NB4 (cell line): Measurements from ENCODE around the genes FBXO17 and SYCN.

DNA sequence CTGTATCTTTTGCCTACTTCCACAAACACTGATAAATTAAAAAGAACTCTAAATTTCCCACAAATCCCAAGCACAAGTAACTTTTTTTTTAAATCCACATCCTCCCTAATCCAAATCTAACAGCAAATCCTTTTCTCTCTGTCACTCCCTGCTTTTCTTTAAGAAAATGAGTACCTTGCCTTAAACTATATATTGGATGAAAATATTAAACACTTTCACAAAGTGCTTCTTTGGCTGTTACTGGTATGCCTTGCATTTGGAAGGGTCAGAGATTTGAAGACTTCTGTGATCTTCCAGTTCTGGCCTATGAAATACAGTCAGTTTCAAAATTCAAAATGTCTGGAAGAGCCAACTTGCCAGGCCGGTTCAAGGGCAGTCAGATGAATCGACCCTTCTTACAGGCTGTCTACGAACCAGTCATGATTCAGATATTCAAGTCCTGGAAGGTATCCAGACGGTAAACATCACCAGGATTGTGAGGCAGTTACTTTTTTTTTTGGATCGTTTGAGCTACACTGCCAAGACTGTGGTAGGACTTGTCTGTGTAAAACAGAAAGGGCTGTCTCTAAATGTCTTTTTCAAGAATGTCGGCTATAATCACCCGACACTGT, 11.0 kb downstream of the ACTN4 start:
- RRBS: no CpG with 5 or more reads among the region's 7 CpGs

DNA sequence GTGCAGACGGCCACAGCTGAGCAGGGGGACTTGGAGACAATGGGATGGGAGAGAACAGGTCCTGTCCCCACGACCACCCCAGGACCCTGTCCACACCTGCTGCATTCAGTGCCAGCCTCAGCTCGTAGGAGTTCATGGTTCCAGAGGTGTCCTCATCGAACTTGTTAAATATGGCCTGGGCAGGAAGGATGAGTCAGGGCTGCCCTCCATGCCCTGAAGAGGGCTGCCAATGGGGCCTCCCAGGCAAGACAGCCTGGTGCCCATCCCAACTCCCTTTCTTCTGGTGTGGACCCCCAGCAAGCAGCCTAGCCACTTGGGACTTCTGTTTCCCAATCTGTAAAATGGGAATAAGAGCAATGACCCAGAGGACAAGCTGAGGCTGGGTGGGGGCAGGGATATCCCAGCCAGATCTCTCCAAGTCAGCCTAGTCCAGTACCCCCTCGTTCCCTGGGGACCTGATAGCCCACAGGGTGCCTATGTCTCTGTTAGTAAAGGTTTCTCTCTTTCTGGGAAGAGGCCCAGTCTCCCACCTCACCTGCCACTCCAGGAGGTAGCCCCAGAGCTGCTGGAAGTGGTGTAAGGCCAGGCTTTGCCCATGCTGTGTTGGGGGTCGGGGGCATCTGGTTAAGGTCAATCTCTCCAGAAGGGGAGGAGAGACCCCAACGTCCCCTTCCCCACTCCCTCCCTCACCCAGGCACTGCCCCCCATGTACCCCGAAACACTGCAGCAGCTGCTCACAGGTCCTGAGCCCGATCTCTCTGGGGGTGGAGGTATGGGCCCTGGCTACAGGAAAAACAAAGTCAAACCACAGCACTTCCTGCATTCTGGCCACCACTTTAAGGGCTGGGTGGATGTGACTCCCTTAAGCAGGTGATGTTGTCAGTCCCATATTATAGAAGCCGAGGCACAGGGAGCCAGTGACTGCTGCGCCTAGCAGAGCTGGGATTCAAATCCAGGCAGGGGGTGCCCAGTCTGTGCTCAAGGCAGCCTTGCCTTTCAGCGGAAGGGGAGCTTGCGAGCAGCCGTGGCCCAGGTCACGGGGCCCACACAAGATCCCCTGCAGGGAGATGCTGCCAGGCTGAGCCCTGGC, 10.3 kb downstream of the CAPN12 start:
- RRBS: no CpG with 5 or more reads among the region's 15 CpGs

DNA sequence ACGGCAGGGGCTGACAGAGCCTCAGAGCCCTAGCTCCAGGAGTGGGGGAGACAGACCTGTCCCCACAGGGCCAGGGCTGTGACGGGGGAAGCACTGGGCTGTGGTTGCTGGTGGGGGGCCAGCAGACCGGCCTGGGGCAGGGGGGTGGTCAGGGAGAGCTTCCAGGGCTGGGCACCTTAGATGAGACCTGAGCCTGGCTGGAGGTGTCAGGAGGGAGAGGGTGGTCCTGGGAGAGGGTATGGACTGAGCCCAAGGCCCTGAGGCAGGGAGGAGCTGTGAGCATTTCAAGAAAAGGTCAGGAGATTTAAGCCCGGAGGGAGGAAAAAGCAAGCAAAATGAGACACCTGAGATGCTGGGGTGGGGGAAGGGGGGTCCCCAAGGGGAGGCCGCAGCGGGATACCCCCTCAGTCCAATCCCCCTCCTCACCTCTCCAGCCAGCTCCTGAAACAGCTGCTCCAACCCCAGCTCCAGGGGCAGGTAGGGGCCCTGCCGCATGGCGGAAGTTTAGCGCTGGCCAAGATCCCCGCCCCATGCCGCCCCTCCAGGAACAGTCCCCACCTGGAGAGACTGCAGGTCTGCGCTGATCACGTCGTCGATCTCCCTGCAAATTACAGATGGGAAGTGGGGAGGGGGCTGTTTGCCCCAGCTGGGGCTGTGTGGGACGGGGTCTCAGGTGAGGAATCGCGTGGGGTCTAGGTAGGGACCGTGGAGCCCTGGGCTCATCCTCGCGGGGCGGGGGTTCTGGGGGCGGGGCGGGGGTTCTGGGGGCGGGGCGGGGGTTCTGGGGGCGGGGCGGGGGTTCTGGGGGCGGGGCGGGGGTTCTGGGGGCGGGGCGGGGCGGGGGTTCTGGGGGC, 9.1 kb downstream of the CAPN12 start:
- RRBS: no CpG with 5 or more reads among the region's 33 CpGs

DNA sequence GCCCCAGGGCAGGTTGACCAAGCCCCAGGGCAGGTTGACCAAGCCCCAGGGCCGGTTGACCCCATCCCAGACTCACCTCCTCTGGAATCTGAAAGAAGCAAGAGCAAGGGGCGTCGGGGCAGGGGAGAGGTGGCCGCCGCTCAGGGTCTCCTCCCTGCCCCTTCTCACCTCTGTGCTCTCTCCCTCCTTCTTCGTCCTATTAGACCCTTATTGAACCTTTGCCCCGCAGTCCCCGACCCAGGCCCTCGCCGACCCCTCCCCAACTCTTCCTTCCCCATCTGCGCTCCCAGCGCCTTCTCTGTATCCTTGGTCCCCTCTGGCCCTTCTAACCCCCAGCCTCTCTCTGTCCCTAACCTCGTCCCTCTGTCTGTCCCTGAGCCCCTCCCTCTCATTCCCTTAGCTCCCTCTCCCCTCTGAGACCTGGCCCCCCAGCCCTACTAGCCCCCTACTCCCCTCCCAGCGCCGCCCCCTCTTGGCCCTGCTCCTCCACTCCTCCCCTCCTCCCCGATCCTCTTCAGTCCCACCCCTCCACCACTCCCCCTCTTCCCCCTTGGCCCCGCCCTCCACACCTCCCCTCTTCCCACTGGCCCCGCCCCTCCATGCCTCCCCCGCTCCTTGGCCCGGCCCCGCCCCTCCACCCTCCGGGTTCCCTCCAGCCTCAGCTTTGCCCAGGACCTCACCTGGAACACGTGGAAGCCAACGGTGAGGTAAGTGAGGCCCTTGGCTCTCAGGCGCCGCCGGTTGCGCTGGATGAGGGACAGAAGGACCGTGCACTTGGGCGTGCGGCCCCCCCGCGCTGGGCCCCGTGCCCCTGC, 7.6 kb downstream of the CAPN12 start:
- RRBS: 57% methylated on average over 5 of the region's 34 CpGs

GRCh38 chr19:38769383-38770520, 3.6 kb downstream of the LGALS7 start:
- RRBS: 97% methylated on average over 3 of the region's 86 CpGs

GRCh38 chr19:38790541-38791128, 1.6 kb downstream of the LGALS7B start:
- RRBS: no CpG with 5 or more reads among the region's 34 CpGs

DNA sequence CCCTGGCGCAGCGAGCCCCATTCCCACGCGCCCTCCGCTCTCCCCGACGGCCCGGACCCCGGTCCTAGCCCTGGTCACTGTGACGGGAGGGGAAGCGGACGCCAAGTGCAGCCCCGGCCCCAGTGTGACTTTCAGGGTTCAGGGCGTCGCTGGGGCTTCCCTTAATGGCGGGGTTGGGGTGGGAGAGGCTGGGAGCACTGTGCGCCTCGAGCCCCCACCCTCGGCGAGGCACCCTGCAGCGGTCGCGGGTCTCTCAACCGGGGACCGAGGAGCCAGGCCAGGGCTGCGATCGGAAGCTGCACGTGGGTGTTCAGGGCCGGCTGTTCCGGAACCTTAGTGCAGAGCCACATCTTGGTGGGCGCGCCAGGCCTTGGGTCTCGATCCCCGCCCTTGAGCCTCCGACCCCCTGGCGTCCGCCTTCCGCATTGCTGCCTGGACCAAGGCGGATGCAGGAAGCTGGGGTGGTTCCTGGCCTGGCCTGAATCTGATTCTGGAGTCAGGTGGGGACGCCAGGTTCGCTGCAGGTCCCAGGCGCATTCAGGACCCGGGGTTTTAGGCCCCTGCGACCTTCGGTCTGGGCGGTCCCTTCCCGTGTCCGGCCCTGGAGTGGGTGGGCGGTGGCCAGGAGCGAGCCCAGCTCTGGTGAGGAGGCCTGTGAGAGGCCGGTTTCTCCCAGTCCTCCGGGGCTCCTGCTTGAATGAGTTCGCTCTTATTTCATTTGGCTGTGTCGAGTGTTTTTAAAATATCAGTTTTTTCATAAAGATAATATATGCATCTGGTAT, 3.6 kb downstream of the LGALS7B start:
- RRBS: 89% methylated on average over 18 of the region's 54 CpGs

DNA sequence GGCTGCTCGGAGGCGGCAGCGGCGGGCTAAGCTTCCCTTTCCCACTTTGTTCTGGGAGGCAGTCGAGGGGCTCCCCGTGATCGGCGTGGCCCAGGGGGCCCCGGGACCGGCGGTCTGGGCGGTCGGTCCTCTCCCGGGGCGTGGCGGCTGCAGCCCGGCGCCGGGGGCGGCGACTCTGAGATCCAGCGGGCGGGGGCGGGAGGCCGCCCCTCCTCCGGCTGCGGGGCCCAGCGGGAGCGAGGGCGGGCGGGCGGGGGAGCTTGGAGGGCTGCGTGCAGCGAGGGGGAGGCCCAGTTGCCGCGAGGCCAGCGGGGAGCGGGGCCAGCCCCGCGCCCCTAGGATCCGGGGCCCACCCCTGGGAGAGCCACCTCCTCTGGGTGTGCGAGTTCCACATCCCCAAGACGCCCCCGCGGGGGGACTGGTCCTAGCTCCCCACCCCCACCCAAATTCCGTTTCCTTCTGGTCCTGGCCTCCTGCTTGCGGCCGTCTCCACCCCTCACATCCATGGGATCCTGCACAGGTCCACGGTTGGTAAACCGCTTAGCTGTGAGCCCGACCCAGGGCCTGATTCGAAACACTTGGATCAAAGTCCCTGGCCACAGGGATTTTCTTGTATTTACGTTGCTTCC, at the start of gene FBXO17:
Gene FBXO17, minus strand, starts transcription at position 151 of the 629 bp plus-strand sequence.
- RRBS: 67% methylated on average over 5 of the region's 53 CpGs

DNA sequence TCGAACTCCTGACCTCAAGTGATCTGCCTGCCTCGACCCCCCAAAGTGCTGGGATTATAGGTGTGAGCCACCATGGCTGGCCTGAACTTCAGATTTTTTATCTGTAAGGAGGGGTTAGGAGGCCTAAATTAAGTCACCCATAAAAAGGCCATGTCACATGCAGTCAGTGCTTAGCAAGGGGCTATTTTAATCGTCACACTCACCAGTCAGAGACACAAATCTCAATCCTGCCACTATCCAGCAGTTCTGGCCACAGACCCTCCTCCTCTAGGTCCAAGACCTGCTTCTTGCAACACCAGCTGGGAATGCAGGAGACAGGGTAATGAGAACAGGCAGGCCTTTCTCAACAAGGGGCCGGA, 1.5 kb downstream of the FBXO27 start:
- RRBS: no CpG with 5 or more reads among the region's 4 CpGs

GRCh38 chr19:39083230-39083660, 923 bp upstream of the ACP7 start:
- RRBS: no CpG with 5 or more reads among the region's 8 CpGs

DNA sequence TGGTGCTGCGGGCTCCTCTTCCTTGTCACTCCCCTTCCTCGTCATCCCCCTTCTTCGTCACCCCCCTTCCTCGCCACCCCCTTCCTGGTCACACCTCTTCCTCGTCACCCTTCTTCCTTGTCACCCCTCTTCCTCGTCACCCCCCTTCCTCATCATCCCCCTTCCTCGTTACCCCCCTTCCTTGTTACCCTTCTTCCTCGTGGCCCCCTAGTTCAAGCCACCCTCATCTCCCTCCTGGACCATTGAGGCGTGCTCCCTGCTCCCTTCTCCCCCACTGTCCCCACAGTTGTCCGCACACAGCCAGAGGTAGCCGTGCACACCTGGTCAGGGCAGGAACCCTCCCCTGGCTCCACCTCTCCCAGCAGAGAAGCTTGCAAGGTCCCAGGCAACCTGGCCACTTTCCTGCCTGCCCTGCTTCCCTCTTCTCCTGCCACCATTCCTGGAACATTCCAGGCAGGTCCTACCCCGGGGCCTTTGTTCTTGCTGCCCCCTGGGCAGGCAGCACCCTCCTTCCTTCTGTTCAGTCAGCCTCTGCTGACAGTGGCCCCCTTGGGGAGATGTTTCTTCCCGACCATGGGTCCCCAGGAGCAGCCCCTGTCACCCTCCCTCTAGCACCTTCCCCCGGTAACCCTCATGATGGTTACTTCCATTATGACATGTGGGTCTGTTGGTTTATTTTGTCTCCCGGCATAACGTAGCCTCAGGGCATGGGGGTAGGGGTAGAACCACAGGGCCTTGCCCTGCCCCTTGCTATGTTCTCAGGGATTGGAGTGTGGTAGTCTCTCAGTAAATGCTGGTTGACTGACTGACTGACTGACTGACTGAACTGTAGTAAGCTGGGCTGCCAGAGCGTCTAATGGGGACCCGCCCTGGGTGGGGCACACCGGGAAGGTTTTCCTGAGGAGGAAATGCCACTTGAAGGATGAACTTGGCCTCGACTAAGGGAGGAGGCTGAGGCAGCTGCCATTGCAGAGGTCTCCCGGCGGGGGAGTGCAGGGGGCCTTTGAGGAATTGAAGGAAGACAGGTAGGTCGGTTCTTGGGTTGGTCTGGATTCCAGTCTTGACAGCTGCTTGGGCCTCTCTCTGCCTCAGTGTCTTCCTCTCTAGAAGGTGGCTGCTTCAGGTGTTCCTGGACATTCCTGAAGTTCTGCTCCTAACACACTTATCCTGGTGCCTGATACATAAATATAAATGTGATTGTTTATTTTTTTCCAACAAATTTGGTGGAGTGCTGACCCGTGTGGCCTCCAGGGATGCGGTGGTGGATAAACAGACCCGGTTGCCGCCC, 10.8 kb downstream of the PAK4 start:
- RRBS: 96% methylated on average over 6 of the region's 27 CpGs

DNA sequence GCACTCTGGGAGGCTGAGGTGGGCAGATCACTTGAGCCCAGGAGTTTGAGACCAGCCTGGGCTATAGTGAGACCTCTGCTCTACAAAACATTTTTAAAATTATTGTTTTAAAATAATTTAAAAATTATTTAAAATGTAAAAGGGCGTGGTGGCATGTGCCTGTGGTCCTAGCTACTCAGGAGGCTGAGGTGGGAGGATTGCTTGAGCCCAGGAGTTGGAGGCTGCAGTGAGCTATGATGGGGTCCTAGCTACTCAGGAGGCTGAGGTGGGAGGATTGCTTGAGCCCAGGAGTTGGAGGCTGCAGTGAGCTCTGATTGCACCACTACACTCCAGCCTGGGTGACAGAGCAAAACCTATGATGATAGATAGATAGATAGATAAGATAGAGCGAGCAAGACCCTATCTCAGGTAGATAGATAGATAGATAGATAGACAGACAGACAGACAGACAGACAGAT, 18.1 kb downstream of the PAK4 start:
- RRBS: no CpG with 5 or more reads among the region's 2 CpGs

DNA sequence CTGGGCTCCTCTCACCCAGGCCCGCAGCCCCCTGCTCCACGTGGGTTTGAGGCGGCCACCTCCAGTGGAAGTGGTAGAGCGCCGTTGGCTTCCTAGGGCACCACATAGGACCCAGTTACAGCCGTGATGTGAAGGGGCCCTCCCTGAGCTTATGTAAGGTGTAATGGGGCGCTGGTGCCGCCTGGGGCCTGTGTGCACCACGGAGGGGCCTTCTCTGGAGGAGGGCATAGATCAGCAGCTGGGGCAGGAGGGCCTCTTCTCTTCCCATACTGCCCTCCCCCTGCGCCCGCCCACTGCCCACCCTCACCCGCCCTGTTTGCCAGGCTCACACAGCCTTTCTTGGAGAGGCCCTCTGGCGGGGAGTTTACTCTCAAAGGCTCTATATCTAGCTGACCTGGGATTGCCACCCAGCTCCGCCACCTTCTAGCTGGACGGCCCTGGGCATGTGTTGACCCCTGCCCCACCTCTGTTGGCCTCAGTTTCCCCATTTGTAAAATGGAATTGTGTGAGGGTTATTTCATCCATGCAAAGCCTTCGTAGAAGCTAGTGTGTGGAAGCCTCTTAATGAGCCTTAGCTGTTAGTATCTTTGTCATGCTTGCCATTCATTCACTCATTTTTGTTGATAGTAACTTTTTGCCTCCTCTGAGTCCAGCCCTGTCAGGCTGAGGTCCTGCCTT, 20.1 kb downstream of the PAK4 start:
- RRBS: no CpG with 5 or more reads among the region's 16 CpGs

GRCh38 chr19:39160489-39161275, 35.1 kb downstream of the PAK4 start:
- RRBS: no CpG with 5 or more reads among the region's 18 CpGs

GRCh38 chr19:39198022-39198376, 1.2 kb downstream of the NCCRP1 start:
- RRBS: no CpG with 5 or more reads among the region's 4 CpGs

GRCh38 chr19:39203770-39204477, at the start of gene SYCN:
Gene SYCN (minus strand): TSS chr19:39204263.
- RRBS: 57% methylated on average over 8 of the region's 55 CpGs

GRCh38 chr19:39236486-39237054, 8.2 kb downstream of the IFNL3 start:
- RRBS: 60% methylated on average over 7 of the region's 14 CpGs

- RRBS: 100% methylated on average over 3 of the region's 27 CpGs
Observed at GRCh38 chr19:39246949-39247408, 2.2 kb upstream of the IFNL3 start.

- RRBS: no CpG with 5 or more reads among the region's 9 CpGs
Observed at GRCh38 chr19:39277573-39278086, 9.4 kb downstream of the IFNL2 start.

DNA sequence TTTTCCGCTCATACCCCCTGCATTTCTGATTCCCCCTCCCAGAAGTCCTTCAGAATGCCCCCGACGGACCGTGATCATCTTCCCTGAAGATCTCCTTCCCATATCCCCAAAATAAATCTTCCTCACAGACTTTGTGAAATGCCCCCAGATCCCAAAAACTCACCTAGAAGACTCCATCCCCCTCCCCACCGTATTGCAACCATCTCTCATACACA, 976 bp downstream of the SAMD4B start:
- RRBS: no CpG with 5 or more reads among the region's 5 CpGs